ENCODE measurements around the genes CASD1, PON3 and DYNC1I1.

GRCh38 chr7:92424280-92424845 is 22.9 kb upstream of the GATAD1 start:
- RRBS: no CpG with 5 or more reads among the region's 20 CpGs

GRCh38 chr7:92483311-92483861 is 5.6 kb upstream of the ERVW-1 start:
- RRBS: no CpG with 5 or more reads among the region's 8 CpGs

GRCh38 chr7:92558232-92559229 is 29.9 kb downstream of the RBM48 start:
- RRBS: no CpG with 5 or more reads among the region's 7 CpGs

GRCh38 chr7:92613878-92614387 is 23.7 kb upstream of the FAM133B start:
- RRBS: no CpG with 5 or more reads among the region's 2 CpGs

- RRBS: no CpG with 5 or more reads among the region's 2 CpGs
Observed at GRCh38 chr7:92633317-92633969, 43.3 kb upstream of the FAM133B start.

- RRBS: no CpG with 5 or more reads among the region's 3 CpGs
Observed at GRCh38 chr7:92765642-92766040, 70.7 kb downstream of the CDK6 start.

- RRBS: no CpG with 5 or more reads among the region's 4 CpGs
Observed at GRCh38 chr7:93146885-93147305, 1.3 kb downstream of the SAMD9L start.

GRCh38 chr7:93889820-93890572 is 557 bp downstream of the TFPI2 start:
- RRBS: 83% methylated on average over 2 of the region's 42 CpGs

GRCh38 chr7:94393163-94393958 is 1.3 kb upstream of the COL1A2 start:
- RRBS: no CpG with 5 or more reads among the region's 18 CpGs

DNA sequence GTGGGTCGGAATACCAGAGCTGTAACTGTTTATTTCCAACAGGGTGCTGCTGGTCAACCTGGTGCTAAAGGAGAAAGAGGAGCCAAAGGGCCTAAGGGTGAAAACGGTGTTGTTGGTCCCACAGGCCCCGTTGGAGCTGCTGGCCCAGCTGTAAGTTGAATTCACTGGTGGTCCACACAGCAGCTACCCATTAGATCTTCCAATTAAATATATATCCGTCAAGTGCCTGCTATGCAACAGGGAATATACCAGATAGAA is 25.7 kb downstream of the COL1A2 start:
- RRBS: no CpG with 5 or more reads among the region's 4 CpGs

DNA sequence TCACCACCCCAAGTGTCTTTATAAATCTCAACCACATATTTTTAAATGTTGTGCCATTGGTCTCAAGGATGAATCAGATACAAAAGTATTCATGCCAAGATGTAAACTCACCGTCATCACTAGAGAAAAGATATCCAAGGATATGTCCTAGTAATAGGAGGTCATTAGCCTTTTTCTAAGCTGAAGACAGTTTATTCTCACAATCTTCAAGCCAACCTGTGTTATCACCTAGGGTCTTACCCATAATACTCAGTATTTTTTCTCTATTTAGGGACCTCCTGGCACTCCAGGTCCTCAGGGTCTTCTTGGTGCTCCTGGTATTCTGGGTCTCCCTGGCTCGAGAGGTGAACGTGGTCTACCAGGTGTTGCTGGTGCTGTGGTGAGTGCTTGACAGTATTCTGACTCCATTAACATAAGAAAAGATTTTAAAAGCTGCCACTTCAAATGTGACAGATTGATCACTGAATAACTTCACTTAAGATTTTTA is 29.4 kb downstream of the COL1A2 start:
- RRBS: no CpG with 5 or more reads among the region's 3 CpGs

- RRBS: 2% methylated on average over 30 of the region's 53 CpGs
Observed at GRCh38 chr7:94509181-94509949, at the start of gene CASD1. Gene CASD1 (plus strand): TSS chr7:94509809.

- RRBS: no CpG with 5 or more reads among the region's 3 CpGs
Observed at GRCh38 chr7:94511781-94512337, 2.2 kb downstream of the CASD1 start.

- RRBS: no CpG with 5 or more reads among the region's 47 CpGs
Observed at GRCh38 chr7:94656529-94657448, 856 bp upstream of the SGCE start.

DNA sequence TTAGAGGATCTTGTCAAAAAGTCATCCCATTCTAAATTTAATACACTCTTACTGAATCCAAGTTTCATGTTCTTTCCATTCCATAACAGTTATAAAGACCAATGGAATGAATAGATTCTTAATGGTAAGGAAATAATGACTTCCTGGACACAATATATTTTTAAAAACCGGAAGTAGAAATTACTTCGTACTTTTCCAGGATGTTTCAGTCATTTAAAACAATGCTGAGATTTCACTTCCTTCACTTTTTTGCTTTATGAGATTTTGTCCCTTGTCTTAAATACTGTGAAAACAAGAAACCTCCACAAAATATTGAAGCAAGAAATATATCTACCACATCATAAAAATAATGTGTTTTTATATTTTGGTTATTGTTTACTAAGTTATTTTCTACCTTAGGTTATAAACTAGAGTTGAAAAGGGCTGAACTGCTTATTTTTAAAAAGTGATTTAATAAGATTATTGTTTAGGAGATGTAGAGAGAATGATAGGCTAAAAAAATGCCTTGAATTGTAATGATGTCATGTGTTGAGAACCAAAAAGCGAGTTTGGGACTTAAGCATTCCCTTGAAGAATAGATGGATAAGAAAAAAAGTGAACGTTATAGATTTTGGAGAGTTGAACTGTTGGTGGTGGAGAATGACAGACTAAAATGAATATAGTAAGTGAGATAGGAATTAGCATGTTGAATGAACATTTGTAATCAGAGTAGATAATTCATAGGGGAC is 65.6 kb downstream of the PPP1R9A start:
- RRBS: no CpG with 5 or more reads among the region's 4 CpGs

DNA sequence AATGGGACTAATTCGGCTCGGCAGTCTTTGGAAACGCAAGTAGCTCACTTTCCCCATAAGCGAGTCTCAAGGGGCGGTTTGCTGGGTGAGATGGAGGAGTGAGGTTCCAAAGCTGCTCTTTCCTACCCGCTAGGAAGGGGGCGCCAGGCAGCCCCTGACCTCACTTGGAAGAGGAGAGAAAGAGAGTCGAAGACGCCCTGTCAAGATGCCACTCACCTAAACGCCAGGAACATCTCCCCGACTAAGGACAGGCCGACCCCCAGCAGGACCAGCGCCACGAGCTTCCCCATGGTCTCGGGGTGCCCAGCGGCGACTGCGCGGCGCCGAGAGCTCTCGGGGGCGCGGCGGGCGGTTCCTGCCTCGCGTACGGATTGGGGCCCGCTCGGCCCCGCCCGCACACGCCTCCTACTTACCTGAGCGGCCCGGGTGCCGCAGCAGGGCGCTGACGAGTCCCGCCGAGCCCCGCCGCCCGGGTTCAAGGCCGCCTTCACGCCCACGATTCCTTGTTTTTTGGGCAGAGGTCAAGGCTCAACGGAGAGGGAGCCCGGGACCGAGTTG is at the start of gene PON3:
TSS of gene PON3 (minus strand) at position 315 of the 558 bp plus-strand sequence.
- RRBS: 1% methylated on average over 15 of the region's 50 CpGs

- RRBS: no CpG with 5 or more reads among the region's 3 CpGs
Observed at GRCh38 chr7:95553862-95554469, 42.4 kb downstream of the PDK4 start.

DNA sequence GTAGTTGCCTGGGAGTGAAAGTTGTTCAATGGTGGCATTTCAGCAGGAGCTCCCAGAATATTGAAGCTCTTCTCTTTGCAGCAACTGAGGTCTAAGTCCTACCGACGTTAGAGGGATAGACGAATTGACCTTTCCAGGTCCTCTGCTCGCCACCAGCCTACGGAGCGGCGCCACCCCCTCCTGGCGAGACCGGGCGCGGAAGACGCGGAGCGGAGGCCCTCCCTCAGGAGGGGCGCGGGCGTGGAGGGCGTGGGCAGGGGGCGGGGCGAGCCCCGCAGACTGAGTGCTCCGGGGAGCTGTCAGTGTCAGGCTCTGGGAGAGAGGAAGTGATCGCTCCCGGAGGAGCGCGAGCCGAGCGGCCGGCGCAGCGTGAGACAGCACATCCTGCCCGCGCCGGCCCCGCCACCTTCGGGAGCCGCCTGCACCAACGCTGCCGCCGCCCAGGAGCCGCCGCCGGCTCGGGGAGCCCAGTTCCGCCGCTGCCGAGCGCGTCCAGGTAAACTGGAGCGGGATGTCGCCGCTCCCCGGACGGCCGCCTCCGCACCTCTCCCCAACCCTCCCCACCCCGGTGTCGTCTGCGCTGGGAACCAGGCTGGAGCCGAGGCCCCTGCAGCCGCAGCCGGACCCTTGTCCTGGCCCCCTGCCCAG is at the start of gene DYNC1I1:
TSS of gene DYNC1I1 (plus strand) at position 277 of the 648 bp plus-strand sequence.
- RRBS: 2% methylated on average over 38 of the region's 62 CpGs

- RRBS: no CpG with 5 or more reads among the region's 16 CpGs
Observed at GRCh38 chr7:95837736-95838132, 65.4 kb downstream of the DYNC1I1 start.